H9 (cell line): ENCODE measurements around the genes HOMER1 and CKMT2.

- PRO-cap = no peak
These were observed 71.1 kb downstream of the LHFPL2 start for GRCh38 chr5:78577475-78577868.

- PRO-cap = no peak
These were observed 8.9 kb downstream of the LHFPL2 start for GRCh38 chr5:78639653-78640158.

DNA sequence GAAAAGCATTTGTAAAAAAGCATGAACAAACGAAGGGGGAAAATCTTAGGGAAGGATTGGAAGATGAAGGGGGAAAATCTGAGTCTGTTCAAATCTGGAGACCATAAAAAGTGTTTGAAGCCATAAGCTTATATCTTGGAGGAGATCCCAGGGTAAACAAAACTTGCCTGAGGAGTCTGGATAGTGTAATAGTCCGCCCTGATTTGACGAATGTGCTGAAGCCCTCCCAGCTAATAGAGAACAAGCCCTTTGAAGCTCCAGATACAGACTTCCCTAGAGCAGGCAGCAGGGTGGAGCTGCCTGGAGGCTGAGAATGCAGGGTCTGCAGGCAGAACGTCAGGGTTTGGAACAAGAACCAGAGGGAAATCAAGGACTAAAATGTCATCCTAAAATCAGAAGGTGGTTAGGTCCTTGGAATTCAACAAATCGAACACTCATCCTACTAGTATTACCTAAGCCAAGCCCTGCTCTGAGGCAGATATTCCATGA is 117.5 kb upstream of the LHFPL2 start:
- PRO-cap = no peak

DNA sequence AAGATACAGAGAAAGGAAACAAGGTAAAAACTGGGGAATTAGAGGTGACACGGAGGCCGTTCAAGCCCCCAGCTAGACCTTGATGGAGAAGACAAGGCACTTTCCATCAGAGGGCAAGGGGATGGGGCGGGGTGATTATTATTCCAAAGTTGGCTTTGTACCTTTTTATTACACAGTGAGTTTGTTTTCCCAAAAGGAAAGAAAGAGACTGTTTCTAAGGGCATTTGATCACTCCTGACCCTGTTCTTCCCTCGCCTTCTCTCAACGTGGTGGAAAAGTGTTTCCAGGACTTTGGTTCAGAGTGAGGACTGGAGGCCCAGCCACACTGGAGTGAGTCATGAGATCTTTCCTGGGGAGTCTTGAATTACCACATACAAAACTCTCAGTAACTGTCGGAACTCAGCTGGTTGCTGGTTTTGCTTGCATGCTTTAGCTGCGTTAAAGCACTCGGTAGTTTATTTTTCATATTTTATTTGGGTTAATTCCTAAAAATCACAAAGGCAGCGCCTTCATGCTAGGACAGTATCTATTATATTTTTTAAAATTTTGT is 77.9 kb downstream of the ARSB start:
- PRO-cap = no peak

- PRO-cap = no peak
These were observed 39.0 kb downstream of the DMGDH start for GRCh38 chr5:79030554-79030867.

- PRO-cap = no peak
These were observed 38.4 kb downstream of the DMGDH start for GRCh38 chr5:79030868-79031586.

DNA sequence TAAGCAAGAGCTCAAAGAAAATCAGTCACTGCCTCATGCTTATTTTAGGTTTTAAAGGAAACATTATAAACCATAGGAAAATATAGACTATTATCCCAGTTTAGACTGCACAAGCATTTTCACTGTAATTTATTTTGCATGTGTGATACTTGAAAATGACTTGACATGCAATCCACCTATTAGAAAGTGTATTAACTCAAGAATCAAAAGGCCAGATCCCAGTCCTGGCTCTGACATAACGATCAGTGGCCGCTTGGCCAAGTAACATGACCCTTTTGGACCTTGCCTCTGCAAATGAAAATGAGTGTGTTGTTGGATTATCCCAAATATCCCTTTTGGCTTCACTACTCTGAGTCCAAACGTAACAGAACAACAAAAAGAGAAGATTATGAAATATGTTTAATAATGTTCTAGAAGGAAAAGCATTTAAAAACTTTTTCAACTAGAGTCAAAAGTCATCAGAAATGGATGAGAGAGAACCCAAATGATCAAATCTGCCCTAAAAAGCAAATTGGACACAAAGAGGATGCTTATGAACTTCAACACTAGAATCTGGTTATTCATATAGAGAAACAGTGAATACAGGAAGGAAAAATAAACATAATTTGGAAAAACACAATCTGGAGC is 18.9 kb downstream of the DMGDH start:
- PRO-cap = no peak

- PRO-cap = no peak
These were observed 17.6 kb upstream of the BHMT start for GRCh38 chr5:79093870-79094634.

GRCh38 chr5:79116155-79116457 is 4.5 kb downstream of the BHMT start:
- PRO-cap = no peak

DNA sequence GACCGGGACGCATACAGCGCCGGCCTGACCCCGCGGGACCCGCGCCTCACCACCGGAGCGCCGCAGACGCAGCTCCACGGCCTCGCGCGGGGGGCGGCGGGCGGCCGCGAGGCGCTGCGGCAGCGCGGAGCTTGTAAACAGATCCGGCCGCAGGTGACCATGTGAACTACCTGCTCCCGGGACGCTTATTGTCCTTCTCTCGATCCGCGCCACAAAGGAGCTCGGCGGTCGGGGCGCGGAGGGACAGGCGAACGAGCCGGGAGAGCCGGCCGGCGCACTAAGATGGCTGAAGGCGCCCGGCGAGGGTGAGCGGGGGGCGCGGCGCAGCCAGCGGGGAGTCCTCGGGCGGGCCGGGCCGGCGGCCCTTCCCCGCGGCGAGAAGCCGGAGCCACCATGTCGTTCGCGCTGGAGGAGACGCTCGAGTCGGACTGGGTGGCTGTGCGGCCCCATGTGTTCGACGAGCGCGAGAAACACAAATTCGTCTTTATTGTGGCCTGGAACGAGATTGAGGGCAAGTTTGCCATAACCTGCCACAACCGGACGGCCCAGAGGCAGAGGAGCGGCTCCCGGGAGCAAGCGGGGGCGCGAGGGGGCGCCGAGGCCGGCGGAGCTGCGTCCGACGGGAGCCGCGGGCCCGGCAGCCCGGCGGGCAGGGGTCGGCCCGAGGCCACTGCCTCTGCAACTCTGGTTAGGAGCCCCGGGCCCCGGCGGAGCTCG is 485 bp downstream of the JMY start:
- PRO-cap = bidirectional peak, plus-strand start at position 214 of the sequence, minus-strand start at position 307 of the sequence; bidirectional peak, plus-strand start outside the sequence, minus-strand start at position 686 of the sequence

DNA sequence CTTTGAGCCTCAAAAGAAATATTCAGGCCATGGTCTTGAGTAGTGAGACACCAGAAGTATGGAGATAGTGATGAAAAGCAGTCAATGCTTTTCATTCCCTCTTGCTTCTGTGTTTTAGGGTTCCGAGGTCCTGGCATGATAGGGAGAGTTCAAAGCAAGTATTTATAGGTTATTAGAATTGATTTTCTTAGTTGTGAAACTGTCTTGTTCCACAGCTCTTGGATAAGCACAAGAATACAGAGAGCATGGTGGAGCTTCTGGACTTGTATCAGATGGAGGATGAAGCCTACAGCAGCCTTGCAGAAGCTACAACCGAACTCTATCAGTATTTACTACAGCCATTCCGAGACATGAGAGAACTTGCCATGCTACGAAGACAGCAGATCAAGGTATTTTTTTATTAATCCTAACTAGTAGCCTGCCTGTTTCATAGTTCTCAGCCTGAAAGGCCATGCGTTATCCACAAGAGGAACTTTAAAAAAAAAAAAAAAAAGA is 41.8 kb downstream of the JMY start:
- PRO-cap = no peak

- PRO-cap = no peak
These were observed 1.3 kb downstream of the HOMER1 start for GRCh38 chr5:79512638-79512944.

- PRO-cap = bidirectional peak, plus-strand start at chr5:79513634, minus-strand start at chr5:79514091
These were observed at the start of gene HOMER1 for GRCh38 chr5:79513851-79514377. Gene HOMER1 (minus strand): TSS chr5:79514134.

GRCh38 chr5:79744213-79744762 is 54.7 kb downstream of the CMYA5 start:
- PRO-cap = no peak

GRCh38 chr5:79751092-79751533 is 61.5 kb downstream of the CMYA5 start:
- PRO-cap = no peak

DNA sequence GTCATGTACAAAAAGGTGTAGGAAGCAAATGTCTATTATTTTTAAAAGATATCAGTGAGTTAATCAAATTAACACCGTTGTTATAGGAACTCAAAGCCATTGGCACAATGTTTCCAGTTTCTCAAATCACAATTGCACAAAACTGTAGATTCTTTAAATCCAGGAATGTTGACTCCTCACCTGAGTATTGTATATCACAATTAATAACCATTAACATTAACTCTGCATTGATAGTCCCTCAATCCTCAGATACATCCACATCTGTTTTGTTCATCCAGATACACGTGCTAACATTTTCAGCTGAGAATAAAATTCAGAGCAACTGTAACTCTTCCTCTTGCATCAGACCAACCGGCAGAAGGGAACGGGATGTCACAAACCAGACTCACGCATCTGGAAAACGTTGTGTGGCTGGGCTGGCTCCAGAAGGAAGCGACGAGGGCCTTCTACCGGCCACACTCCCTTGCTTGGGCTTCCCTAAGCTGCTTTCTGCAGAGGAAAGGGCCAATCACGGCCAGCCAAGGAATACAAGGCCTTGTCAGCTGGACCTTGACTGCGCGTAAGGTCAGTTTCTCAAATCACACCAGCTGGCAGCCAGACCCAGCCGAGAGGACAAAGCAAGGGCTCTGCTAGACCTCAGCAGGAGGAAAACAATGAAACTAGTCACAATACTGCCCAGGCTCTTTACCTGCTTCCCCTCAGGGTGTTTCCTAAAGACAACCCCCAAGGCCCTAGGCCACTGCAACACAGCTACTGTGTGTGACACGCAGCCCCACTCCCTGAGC is 105.9 kb downstream of the THBS4 start:
- PRO-cap = bidirectional peak, plus-strand start at position 581 of the sequence, minus-strand start at position 453 of the sequence

DNA sequence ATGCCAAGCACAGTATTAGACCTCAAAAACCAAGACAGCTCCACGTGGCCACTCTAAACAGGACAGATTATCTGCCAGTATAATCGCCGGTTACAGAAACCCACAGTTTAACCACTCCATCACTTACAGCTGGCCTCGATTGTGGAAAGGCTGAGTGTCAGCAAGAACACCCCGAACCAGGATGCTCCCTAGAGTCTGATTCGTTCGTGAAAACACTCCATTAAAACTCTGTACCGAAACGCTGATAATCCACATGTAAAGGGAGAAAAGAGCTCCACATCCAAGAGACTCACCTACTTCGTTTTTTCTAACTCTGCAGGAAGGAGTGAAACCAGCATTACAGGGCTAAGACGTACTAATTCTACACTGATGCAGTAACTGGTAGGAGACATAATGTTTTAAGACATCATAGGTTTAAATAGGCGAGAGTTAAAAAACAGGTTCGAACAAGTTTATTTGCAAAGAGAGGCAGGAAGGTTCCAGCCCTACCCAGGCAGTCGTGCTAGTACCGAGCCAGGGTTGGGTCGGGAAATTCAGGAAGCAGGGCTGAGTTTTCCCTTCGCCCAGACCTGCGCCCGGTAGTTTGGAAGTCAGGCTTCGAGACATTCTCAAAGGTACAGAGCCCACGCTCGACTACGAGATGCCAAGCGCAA is 933 bp downstream of the SERINC5 start:
- PRO-cap = bidirectional peak, plus-strand start outside the sequence, minus-strand start at position 507 of the sequence

DNA sequence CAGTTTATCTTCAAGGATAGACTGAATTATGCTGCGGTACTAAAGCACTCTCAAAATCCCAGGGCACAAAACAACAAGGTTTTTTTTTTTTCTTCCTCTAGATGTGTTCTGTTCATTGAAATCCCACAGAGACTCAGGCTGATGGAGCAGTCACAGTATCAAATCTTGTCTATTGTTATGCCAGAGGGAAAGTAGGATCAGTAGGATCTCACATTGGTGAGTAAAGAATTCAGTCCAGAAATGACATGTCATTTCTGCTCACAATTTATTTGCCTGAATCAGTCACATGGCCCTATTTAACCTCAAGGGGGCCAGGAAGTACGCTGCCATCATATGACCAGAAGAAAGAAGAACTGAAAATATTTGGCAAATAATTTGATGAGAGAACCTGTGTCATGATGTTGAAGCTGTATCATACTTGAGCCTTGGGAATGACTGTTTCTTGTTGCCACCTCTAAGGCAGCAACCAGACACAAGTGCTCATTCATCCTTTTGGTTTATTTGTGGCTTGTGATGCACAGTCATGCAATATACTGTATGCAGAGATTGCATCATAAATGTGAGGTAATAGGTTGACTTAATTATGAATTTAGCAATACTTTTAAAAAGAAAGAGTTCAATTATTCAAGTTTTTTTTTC is 8.4 kb upstream of the ZFYVE16 start:
- PRO-cap = no peak

GRCh38 chr5:80406834-80407346 is 974 bp upstream of the ZFYVE16 start:
- PRO-cap = no peak

GRCh38 chr5:81233054-81233692 is at the start of gene CKMT2:
Gene CKMT2 (plus strand): TSS chr5:81233322.
- PRO-cap = bidirectional peak, plus-strand start at chr5:81233324, minus-strand start at chr5:81233151; unidirectional peak, minus-strand start at chr5:81233524